M059J (cell line): Measurements from ENCODE around the gene CELA3A.

GRCh38 chr1:21944365-21944826 is 7.3 kb upstream of the HSPG2 start:
- RAMPAGE, long total RNA: no peak

DNA sequence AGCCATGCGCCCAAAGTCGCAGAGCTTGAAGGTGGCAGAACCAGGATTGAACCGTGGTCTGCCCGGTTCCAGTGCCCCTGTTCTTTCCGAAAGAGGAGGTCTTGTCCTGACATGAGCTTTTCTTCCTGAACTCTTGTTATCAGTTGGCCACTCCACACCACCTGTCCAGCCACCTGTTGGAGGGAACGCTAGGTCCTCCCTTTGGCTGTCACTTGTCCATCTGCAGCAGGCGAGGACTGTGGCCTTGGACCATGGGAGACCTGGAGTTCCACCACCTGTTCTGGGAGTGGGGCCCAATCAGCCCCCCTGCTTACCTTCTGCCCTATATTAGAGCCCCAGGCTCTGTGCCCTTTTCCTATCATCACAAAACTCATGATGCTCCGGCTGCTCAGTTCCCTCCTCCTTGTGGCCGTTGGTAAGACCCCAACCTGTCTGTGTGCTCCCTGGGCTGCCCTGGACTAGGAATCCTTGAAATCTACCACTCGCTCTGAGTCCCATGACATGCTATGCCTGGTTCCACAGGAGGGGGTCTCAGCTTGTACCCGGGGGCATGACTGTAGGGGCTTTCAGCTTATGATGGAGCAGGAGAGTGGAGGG is at the start of gene CELA3A:
CELA3A (plus strand) TSS at position 355 of the 597 bp plus-strand sequence.
- RAMPAGE, long total RNA: no peak

- RAMPAGE, long total RNA: no peak
Measured at GRCh38 chr1:22024450-22024731, 22.9 kb downstream of the CELA3A start.

DNA sequence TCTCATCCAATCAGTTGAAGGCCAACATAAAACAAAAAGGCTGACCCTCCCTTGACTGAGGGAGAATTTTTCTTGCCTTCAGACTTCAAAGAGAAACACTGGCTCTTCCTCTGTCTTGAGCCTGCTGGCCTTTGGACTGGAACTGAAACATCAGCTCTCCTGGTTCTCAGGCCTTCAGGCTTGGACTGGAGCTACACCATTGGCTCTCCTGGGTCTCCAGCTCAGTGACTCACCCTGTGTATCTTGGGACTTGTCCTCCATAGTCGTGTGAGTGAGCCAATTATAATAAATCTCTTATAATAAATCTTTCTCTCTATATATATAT is 6.7 kb upstream of the CDC42 start:
- RAMPAGE, long total RNA: no peak

DNA sequence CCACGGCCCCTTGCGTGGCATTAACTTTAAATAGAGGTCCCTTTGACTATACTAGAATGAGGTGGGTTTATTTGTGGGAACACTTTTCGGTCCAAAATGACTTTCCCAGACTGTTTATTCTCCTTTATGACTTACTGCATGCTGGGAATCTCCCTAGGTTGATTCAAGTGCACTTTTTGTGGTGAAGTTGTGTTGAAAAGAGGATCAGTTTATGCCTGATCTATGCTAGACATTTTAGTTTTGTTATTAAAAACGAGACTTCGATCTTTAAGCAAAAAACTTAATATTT is 1.3 kb downstream of the CDC42 start:
- RAMPAGE, long total RNA: no peak

GRCh38 chr1:22066515-22067486 is 14.3 kb downstream of the CDC42 start:
- RAMPAGE, long total RNA: no peak

DNA sequence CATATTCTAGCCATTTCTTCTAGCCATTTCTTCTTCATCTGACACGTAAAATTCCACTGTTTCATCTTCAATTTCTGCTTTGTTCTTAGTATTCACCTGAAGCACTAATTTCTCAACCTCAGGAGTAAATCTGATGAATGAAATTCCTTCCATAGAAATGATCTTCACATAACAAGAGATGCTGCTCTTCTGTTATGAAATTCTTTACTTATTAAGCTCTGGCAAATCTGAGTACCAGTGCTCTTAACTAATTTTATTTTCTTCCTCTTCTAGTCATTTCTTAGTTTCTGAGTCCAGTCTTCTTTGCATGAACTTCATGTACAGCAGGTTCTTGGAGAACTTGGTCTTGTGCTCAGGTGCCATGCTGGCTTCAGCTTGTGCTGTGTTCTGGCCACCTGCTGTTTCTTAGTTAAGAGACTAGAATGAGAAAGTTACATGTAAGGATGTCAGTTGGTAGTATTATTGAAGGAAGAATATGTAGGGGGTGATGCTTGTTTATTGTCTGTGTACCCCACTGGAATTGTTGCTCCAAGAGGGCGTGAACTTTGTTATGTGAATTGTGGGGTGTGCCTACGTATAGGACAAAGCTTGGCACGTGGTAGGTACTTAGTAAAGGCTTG is 16.1 kb downstream of the CDC42 start:
- RAMPAGE, long total RNA: no peak

GRCh38 chr1:22141437-22141769 is 1.5 kb downstream of the WNT4 start:
- RAMPAGE, long total RNA: no peak

DNA sequence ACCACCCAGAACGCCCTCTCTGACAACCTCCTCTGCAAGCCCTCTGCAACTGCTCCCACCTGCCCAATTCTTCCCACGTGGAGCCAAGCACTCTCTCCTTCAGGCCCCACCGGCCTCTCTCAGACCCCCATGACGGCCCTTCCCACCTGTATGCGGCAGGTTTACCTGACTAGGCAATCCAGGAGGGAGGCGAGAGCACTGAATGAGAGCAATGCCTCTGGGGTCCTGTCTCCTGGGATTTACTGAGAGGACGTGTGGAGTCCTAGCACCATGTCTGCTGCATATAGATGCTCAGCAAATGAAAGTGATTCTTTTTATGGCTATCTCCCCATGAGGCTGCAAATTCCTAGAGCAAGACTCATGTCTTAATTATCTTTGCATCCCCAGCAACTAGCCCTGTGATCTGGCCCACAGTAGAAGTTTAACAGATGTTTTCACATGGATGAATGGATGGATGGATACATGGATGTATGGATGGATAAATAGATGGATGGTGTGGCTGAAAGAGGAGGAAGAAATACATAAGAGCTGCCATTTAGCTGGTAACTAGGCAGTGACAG is 32.9 kb upstream of the ZBTB40 start:
- RAMPAGE, long total RNA: no peak

DNA sequence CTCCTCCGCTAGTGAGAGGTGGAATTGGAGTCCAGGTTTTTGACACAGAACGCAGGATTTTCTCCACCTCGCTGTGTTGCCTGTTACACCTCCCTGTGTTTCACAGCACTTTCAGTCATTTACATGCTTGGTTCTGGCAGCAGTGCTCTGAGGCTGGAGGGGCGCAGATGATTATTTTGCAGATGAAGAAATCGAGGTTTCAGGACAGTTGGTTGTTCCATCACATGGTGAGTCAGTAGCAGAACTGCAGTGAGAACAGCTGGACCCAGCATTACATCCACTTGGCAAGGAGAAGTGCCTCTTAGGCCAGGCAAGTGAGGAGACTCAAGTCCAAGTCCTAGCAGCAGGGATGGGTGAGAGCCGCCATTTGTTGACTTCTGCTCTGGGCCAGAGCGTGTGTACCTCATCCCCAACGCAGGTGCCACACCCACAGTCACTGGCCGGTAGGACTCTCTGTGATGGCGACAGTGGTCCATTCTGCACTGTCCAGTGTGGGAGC is 26.8 kb upstream of the EPHA8 start:
- RAMPAGE, long total RNA: no peak

GRCh38 chr1:22600470-22600910 is 35.9 kb upstream of the C1QA start:
- RAMPAGE, long total RNA: no peak

GRCh38 chr1:22773869-22774648 is 63.4 kb downstream of the EPHB2 start:
- RAMPAGE, long total RNA: no peak

GRCh38 chr1:22796129-22797059 is 85.8 kb downstream of the EPHB2 start:
- RAMPAGE, long total RNA: no peak

GRCh38 chr1:22953048-22953470 is 19.6 kb downstream of the LACTBL1 start:
- RAMPAGE, long total RNA: no peak

DNA sequence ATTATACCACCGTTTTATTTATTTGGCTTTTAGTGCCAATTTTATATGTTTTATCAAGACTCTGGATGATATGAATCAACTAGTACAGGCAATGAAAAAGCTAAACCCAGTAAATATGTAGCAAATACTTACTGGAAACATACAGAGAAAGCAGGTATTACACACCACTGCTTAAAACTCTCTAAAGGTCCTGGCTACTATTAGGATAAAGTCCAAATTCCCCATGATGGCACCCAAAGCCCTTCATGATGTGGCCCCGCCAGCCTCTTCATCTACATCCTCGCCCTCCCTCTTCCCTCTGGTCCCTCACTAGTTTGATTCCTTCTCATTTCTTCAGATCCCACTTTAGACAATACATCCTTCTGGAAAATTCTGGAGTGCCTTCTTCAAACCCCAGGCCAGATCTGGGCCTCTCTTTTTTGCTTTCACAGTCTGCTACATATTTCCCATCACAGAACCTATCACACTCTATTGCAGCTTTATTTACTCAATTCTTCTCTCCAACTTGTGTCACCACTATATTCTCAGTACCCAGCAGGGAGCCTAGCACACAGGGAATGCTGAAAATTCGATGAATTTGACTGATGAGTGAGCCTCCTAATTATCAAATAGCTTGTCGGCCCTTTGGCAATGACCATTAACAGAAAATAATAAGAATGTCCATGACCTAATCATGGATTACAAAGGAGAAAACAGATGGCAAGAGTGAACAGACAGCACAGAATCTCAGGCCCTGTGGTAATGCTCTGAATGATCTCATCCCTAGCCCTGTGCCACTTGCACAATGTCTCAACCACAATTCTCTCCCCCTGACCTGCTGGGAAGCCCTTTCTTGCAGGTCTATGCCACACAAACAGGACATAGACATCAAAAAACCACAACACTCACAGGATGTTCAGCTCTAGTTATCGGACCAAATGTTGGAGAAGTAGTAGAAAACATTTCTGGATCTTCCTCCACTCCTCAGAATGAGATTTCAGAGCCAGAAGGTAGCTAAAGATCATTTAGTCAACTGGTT is 80.7 kb downstream of the KDM1A start:
- RAMPAGE, long total RNA: no peak

DNA sequence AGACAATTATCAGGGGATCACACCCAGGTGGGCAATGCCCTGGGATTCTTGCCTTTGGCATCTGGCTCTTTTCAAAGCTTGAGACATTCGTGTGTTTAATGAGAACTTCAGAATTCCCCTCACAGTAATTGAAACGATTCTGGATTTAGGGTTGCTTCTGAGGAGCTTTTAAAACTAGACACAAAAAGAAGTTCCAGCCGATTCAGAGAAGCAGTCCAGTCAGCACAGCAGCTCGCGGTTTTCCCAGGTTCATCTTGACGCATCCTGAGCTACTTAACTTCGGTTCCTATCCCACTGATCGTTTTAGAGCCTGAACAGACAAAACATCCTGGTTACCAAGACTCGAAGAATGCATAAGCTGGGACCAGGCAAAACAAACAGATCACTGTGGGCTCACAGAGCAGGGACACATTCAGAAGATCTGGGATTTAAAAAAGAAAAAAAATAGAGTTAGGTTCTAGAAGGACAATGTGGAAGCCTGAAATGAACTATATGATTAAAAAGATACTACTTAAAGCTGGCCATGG is 22.7 kb downstream of the HTR1D start:
- RAMPAGE, long total RNA: no peak

DNA sequence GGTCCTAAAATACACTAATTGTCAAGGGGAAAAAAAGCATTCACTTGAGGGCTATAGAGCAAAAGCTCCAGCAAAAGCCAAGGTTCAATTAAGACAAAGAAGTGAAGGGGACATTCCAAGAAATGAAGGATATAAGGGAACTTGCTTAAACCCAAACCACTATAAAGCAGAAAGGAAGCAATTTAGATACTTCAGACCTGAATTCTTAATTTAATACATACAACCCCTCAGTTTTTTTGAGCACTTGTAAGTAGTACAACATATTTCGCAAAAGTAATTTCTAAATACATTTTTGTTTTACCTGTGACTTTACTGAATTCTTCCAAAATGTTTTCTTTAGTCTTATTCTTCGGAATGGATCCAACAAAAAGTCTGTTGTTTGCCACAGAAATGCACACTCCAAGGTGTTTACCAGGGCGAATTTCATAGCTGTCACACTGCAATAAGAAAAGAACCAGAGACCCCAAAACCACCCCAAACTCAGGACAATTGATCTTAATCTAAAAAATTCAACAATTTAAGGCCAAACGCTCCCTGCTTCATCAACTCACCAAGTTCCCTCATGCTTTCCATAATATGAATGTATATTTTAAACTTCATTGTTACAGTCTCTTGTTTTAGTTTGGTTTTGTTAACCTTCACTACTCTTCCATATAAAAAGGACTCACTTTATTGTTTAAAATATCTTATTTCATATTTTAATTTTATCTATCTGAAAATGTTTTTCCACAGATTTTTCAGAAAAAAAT is 22.7 kb downstream of the HNRNPR start:
- RAMPAGE, long total RNA: no peak

GRCh38 chr1:23395204-23395559 is 25.5 kb upstream of the ZNF436 start:
- RAMPAGE, long total RNA: no peak

DNA sequence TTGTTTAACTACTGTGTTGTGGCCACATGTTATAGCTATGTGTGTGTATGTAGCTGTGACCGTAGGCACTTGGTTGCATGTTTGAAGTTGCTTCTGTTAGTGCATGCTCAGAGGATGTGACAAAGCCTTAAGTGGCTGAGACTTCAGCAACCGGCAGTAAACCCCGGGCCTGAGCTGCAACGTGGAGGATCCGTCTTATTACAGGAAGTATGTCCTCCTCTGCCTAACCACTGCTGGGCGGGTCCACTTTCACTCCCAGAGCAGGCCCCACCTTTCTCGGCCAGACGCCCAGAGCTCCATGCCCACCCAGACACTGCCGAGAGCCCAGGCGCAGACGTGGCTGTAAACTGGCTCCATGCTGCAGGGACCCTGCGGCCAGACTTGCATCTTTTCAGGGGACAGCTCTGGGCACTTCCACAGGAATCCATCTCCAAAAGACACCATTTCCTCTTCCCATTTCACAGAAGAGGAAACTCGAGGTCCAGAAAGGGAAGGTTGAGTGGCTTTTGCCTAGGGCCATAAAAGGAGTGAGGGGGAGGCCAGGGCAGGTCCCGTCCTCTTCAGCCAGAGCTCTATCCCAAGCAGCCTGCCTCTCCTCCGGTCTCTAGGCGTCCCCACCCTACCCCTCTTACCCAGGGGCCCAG is 2.1 kb downstream of the TCEA3 start:
- RAMPAGE, long total RNA: no peak

DNA sequence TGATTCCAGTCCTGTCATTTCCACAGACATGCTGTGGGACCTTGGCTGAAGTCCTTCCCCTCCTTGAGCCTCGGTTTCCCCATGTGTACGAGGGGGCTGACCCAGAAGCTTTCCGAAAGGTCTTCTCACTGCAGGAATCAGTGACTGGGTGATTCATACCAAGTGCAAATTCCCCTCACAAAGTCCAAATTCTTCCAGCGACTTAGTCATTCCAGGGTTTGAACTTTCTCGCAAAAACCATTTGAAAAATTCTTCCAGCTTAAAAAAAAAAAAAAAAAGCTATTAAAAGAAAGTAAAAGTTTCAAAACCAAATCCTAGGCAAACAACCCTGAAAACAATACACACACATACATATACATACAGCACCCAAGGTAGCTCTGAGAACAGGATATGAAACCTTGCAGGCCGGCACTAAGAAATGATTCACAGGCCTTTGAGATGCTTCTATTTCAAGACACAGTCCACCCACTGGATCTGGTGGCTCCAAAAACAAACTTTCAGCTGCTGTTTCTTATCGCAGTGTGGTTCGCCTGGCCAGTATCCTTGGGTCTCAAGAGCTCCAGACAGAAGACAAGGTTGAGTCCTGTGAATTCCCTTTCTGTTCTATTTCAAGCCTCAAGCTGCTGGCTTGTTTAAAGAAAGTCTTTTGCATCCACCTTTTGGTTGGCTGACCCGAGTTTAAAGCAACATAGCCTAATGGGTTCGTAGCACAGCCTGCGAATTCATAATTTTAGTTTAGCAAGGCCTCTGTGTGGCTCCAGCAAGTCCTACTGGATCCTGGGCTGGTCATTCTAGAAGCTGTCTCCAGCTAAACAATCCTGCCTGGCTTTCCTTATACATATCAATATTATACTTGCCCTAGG is 18.0 kb upstream of the ID3 start:
- RAMPAGE, long total RNA: no peak